ENCODE measurements around the gene AKT3.

GRCh38 chr1:243790575-243790892, 59.5 kb downstream of the AKT3 start:
- PRO-cap = no peak

DNA sequence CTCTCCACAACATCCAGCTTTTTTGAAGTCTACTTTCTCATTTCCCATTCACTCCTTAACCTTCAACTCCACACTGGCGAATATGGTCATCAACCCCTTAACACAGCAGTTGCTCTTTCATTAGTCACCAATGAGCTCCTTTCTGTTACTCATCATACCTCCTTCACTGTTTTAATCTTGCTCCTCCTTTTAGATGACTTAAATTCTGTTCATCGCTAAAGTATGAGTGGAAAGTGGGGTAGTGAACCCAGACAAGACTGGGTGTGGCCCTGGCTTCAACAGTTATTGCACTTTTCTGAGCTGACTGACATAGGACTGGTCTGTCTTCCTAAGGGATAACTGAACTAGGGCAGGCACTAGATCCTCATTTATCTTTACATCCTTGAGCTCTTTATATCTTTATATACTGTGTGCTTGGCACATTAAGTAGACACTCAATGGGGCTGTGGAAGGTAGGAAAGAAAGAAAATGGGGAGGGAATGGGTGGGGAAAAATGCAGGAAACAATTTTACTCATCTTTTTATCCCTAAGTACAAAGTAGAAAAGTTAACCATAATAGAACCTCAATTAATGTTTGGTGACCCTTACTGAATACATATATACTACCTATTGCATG, 51.2 kb downstream of the AKT3 start:
- PRO-cap = no peak

DNA sequence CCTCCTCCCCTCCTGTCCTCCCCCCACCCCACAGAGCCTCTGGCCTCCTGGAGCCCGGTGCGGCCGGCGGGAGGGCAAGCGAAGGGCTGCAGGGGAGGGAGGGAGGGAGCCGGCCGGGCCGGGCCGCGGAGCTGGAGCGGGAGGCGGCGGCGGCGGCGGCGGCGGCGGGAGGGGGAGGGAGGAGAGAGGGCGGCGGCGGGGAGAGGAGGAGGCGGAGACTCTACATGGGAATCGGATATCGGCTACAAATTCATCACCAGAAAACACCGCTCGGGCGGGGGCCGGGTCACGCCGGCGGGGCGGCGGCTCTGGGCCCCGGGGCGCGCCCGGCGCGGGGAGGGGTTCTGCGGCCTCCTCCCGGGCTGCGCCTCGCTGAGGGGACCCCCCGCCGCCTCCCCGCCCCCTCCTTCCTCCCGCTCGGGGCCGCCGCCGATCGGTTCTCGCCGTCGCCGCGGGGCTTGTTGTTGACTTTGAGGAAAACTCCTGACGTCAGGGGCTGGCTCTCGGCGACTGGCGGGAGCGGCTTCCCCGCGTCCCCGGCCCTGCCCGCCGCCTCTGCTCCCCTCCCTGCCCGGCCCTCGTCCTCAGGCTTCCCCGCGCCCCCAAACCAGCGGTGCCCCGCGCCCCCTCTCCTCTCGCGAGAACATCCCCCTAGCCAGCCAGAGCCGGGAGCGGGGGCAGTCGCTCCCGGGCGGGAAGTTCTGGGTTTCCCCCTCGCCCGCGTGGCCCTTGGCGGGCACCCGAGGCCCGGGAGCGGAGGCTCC, at the start of gene AKT3:
AKT3 (minus strand) TSS at position 90 of the 764 bp plus-strand sequence.
- PRO-cap = bidirectional peak, plus-strand start at position 266 of the sequence, minus-strand start at position 442 of the sequence

DNA sequence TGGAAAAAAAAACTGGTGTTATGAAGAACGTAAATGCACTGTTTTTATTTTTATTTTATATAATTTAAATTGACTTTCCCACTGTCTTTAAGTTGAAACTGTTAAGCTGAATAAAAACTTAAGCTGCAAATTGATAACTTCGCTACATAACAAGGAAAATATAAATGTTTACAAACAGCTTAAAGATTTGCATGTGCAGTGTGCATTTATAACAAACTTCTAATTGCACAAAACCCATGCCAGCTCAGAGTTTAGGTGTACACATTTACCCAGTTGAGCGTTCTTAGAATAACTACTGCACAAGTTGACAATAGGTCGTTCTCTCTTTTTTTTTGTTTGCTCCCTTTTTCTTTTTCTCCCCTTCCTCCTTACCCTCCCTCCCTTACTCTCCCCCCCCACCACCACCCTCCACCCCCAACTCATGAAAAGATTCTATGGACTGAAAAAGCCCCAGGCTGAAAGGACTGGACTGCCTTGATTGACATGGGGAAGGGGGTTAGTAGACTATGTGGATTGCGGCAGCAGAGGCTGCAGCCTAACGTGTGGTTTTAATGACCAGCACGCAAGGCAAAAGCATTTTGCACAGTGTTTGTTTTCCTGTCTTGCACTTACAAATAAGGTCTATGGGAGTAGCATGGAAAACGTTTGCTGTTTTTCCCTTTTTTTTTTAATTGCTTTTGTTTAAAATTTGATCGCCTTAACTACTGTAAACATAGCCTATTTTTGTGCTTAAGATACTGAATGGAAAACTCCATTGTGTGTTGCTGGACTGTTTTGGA, 5.4 kb downstream of the ZBTB18 start:
- PRO-cap = no peak

DNA sequence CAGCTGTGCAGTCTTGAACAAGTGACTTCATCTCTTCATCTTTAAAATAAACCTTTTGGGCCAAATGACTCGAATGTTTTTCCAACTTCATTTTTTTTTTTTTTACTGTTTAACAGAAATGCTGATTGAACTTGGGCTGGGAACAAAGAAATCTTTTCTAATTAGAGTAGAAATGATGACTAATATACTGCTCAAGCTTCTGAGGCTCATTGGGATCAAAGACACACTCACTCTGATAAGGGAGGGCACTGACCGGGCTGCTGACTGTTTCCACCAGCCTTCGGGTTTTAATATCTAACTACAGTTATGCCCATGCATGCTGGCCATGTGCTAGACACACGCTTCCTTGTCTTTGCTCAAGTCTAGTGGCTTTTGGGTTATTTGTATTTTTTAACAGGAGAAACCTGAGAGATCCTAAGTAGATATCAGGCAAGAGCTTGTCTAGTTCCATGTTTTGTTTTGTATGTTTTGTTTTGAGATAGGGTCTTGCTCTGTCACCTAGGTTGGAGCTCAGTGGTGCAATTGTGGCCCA, 16.8 kb downstream of the ZBTB18 start:
- PRO-cap = no peak

GRCh38 chr1:244104187-244104827, 53.2 kb downstream of the ZBTB18 start:
- PRO-cap = no peak

DNA sequence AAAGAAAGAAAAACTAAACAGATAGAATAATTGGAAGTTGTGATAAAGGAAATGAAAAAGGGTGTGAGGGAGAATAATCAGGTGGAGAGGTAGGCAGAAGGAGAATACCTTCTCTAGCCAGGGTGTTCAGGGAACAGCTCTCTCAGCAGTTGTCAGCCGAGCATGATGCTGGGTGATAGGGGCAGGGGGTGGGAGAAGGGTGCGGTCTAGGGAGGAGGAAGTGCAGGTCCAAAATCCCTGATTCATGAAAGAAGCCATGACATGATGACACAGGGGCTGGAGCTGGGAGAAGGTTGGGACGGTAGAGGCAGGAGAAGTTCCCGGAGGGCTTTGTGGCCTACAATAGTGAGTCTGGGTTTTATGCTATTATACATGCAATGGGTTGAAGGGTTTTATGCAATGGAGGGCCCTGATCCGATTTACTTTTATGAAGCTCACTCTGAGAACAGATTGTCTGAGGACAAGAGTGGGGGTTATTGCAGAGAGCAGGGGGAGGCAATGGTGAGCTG, 14.5 kb downstream of the C1orf100 start:
- PRO-cap = no peak

- PRO-cap = no peak
These were observed 17.0 kb downstream of the C1orf100 start for GRCh38 chr1:244369132-244370166.

GRCh38 chr1:244438998-244440345, 12.2 kb downstream of the ADSS2 start:
- PRO-cap = no peak

GRCh38 chr1:244841145-244842038, 5.9 kb downstream of the COX20 start:
- PRO-cap = no peak

- PRO-cap = no peak
These were observed 1.1 kb upstream of the HNRNPU start for GRCh38 chr1:244865516-244865783.

- PRO-cap = bidirectional peak, plus-strand start at chr1:244971086, minus-strand start at chr1:244970604
These were observed 795 bp downstream of the EFCAB2 start for GRCh38 chr1:244970273-244970680.

- PRO-cap = no peak
These were observed 63.0 kb upstream of the KIF26B start for GRCh38 chr1:245091659-245092401.

DNA sequence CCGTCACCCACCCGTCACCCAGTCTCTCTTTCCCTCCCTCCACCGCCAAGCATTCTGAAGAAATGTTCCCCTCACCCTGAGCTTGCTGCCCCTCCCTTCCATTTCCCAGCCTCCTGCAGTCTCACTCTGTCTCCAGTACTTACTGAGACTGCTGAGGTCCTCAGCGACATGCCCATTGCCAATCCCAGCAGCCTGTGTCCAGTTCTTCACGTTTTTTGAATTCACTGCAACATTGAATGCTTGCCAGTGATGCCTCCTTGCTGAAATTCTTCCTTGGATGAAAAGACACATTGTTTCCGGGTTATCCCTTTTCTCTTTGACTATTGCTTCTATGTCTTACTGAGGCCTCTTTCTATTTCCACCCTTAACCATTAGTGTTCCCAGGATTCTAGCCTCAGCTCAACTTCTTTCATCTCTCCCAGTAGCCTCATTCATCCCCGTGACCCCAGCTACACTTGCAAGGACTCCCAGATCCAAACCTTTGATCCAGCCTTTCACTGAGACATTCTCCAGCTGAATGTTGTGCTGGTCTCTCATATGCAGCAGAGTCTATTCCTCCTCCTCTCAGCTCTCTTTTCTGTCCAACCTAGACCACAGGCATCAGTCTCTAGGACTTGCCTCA, 46.5 kb upstream of the KIF26B start:
- PRO-cap = no peak

DNA sequence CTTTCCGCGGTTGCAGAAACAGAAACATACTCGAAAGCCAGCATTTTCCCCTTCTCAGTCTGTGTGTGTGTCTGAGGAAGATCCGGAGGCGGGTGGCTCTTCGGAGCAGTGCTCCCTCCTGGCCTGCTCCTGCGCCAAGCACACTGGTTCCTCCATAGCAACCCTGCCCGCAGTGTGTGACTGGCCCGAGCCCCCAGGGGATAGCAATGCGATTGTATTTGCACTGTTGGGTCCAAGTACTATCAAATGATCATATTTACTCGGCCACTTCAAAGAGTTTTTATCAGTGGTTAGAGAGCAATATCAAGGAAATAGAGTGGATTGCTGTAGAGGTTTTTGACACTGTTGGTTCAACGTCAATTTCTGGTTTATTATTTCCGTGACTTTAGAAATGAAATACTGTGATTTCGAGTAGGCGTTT, 2.4 kb downstream of the KIF26B start:
- PRO-cap = no peak

DNA sequence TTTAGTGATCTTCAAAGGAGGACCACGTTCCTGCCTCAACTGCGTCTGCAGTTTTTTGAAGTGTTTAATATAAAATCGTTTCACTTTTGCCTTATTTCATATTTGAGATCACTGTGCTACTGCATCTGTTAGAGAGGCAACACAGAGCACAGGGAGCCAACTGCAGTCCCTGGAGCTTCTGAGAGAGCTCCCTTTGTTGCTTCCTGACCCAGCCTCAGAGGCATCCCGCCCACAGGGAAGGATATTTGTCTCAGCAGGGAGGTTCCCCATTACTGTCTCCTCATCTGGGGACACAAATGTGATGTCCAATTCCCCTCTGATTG, 62.0 kb downstream of the KIF26B start:
- PRO-cap = no peak

DNA sequence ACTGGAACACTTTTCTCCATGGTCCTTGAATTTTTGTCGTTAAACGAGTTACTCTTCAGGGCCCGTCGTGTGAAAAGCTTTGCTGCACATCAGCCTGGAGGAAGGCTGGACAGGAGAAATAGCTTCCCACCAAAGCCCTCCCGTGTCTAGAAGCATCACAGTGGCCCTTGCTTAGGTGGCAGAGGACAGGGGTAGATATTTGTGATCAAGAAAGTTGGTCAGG, 102.6 kb downstream of the KIF26B start:
- PRO-cap = no peak

- PRO-cap = no peak
These were observed 519.2 kb downstream of the SMYD3 start for GRCh38 chr1:245987538-245988699.

DNA sequence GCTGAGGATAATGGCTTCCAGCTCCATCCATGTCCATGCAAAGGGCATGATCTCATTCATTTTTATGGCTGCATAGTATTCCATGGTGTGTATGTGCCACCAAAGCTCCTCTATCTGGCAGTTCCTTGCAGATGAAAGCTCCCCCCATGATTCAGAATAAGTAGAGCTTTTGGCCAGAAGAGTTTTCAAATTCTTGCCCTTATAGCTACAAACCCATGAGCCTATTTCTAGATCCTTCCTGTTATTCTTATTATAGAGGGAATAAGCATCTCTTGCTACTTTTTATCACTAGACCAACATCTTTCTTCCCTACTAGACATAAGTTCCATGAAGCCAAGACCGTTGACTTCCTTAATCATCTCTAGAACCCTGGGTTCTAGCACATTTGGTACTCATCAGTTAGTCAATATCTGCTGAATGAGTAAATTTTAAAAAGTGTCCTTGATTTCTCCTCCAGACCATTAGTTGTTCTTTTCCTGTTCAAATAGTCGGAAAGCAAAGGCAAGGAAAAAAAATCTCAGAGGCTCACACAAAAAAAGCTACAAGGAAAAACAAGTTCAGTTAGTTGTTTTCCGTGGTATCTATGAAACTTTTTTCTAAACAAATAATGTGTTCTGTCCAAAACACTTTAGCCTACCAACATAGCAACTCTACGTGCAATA, 419.9 kb downstream of the SMYD3 start:
- PRO-cap = no peak

- PRO-cap = no peak
These were observed 89.8 kb downstream of the SMYD3 start for GRCh38 chr1:246417119-246417842.

Measured in vermiform appendix (tissue), 1 donor.